Bile duct (tissue), 1 donor: Measurements from ENCODE around the gene STMP1.

GRCh38 chr7:134365312-134366202 lies 48.8 kb upstream of the SLC35B4 start:
- PRO-cap, result no peak

DNA sequence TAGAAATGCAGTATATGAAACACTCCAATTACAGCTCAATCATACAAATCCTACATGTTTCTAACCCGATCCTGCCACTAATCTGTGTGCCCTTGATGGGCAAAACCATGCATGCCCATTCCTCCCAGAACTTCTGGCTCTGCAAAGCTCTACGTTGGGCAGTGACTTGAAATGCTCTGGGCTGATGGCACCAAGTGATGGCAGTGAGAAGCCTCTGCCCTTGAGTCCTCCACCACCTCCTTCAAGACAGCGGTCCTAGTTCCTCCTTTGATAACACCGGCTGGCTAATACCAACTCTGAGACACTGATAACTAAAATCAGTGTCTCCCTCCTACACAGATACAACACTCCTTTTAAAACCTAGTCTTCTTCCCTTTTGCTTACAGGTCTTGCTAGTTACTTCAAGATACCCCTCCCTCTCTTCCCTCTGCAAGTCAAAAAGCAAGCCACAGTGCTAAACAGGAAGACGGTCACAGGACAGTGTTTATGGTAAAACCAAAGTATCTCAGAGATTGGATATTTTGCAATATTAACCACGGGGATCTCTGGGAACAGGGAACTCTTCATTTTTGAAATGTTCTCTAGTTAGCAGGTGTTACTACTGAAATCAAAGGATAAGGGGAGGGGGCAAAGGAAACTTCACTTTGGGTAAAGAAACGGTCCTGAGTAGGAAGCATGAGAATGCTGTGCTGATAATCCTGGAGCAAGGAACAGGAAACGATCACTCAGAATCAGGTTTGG lies 4.6 kb downstream of the AKR1B1 start:
- PRO-cap, result bidirectional peak, plus-strand start at position 529 of the sequence, minus-strand start at position 429 of the sequence

DNA sequence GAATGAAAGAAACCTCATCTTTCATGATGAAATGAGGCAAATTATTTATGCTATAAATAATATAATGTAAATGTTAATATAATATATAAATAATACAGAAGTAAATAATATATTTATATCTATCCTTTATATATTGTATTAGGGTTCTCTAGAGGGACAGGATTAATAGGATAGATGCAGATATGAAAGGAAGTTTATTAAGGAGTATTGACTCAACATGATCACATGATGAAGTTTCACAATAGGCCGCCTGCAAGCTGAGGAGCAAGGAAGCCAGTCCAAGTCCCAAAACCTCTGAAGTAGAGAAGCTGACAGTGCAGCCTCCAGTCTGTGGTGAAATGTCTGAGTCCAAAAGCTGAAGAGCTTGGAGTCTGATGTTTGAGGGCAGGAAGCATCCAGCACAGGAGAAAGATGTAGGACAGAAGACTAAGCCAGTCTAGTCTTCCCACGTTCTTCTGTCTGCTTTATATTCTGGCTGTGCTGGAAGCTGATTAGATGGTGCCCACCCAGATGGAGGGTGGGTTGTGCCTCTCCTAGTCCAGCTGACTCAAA lies 24.9 kb upstream of the AKR1B10 start:
- PRO-cap, result unidirectional peak, plus-strand start at position 326 of the sequence

GRCh38 chr7:134515824-134516284 lies 11.5 kb upstream of the AKR1B10 start:
- PRO-cap, result no peak

DNA sequence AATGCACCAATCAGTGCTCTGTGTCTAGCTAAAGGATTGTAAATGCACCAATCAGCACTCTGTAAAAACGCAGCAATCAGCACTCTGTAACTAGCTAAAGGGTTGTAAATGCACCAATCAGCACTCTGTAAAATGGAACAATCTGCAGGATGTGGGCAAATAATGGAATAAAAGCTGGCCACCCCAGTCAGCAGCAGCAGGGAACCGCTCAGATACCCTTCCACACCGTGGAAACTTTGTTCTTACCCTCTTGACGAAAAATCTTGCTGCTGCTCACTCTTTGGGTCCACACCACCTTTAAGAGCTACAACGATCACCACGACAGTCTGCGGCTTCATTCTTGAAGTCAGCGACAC lies 16.0 kb downstream of the AKR1B15 start:
- PRO-cap, result no peak

GRCh38 chr7:134719297-134719674 lies 60.1 kb upstream of the CALD1 start:
- PRO-cap, result no peak

DNA sequence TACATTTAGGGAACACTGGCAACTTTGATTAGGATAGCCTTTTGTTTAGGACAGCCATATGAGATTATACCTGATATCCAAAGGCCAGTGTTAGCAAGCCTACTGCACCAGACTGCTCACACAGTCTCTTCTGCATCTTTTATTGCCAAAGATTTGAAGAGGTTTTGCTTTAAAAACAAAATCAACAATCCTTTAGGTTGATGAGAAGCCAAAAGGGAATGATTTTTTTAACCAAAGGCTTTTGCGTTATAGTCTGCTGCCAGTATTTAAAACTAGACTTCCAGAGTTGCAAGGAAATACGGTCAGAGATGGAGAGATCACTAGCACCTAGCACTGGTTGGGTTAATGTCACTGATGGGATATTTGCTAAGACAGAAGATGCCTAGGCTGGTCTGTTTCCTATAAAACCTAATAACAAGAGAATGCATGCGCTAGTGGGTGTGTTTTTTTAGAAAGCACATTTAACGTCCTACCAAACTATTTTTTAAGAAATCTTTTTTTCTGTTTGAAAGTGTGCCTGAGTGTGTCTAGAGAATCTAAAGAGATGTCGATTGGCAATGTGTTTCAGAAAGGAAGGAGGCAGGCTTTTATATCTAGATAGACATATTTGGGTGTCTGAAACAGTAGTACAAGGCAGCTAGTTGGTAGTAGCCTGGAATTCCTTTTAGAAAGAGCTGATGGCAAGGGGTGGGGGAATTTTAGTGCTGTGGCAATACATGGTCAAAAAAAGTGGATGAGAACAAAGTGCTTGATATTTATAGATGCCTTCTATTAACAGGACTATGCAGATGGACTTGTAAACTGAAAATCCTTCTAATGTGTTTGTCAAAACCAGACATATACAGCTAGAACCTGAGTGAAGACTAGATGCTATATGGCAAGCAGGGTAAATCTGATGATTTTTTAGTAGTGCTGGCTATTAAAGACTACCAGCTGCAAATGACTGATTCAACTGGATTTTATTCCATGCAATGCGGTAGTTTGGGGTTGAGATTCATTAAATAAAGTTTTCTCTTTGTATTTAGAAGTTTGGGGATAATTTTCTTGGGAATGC lies 885 bp downstream of the CALD1 start:
- PRO-cap, result no peak

DNA sequence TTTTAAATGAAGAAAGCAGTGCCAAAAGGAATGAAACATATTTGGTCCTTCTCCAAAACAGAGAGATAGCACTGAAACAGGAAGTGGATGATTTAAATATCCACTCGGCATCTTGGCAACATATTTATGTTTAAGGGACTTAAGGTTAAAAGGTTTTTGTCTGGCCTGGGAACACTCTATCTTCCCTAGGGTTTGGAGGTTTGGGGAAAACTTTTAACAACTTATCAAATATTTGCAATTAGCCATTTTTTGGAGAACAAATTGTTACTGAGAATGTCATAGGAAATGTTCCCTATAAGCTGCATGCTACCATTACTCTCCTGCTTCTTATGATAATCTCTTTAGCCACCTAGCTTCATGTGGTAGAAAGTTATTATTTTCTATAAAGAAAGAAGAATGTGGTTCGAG lies 32.5 kb downstream of the CALD1 start:
- PRO-cap, result no peak

DNA sequence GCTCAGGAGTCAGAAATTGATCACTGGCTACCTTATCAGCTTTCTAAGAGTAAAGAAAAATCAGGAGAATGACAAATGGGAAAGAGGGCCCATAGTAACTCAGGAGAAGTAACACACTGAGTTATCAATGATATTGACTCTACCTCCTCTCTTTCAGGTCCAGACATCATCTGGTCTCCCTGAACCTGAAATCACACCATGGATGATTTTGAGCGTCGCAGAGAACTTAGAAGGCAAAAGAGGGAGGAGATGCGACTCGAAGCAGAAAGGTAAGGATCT lies 88.0 kb downstream of the CALD1 start:
- PRO-cap, result no peak

DNA sequence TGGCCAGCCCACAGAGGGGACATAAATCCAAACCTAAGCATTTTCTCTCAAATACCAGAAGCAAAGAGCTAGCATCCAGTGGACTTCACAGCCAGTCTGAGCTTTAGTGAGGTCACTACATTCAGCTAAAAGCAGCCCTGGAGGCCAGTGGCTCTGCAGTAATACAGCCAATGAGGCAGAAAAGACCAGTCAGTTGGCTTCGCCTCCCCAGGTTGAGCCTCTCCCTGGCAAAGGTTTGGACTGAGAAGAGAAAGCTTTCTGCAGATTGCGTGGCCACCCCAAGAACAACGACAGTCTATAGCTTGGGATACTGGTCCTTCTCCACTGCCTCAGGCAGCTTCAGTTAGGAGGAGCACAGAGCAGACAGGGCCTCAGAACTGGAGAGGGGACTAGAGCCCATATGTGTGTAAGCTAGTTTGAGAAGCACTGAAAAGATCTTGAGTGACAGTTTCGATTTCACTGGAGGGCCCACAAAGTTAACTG lies 3.8 kb downstream of the WDR91 start:
- PRO-cap, result no peak

- PRO-cap, result unidirectional peak, minus-strand start at chr7:135208521
These were observed 2.9 kb downstream of the WDR91 start for GRCh38 chr7:135207923-135209252.

DNA sequence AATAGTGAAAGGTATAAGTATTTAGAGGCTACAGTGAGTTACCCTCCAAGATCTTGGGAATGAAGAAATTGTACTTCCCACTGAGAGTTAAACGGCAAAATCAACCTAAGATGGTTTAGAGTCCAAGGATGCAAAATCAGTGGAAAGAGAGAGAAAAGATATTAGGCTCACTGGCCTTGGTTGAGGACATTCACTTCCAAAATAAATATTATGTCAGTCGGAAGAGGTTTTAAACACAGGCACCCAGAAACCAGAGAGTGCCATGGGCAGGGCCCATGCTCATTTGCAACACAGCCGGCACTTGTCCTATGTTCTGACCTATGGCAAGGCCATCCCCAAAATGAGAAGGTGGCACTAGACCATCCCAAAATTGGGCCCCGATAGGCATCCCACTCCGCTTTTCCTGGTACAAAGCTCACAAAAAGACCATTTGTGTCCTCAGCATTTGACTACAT lies 3.9 kb upstream of the WDR91 start:
- PRO-cap, result no peak

- PRO-cap, result no peak
These were observed 23.9 kb upstream of the STMP1 start for GRCh38 chr7:135638422-135638901.

DNA sequence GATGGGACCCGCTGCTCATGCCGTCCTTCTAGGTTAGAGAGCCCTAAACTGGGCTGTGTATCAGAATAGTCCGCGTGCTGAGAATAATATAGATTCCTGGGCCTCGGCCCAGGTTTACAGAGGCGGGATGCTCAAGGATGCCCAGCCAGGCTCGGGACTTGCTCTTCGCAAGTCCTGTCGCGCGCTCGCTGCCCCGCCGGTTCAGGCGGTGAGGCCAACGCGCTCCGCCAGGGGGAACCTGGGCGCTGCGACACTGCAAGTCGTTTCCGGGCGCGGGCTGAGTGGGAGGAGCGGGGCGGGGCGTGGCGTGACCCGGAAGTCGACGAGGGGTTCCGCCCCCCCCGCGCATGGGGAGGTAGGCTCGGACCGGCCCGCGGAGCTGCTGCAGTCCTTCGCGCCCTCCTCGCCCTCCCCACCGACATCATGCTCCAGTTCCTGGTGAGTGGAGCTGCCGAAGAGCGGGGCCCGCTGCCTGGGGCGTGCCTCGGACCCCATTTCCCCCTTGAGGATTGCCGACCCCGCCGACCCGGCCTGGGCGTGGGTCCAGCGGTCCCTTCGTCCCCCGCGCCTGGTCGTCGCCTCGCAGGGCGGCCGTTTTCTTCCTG lies at the start of gene STMP1:
TSS of gene STMP1 (plus strand) at position 358 of the 605 bp plus-strand sequence.
- PRO-cap, result bidirectional peak, plus-strand start at position 387 of the sequence, minus-strand start at position 203 of the sequence

GRCh38 chr7:135685214-135685659 lies 22.9 kb downstream of the STMP1 start:
- PRO-cap, result no peak

- PRO-cap, result no peak
These were observed 46.8 kb downstream of the MTPN start for GRCh38 chr7:135930378-135930776.

GRCh38 chr7:136033314-136033921 lies 56.3 kb upstream of the MTPN start:
- PRO-cap, result no peak

GRCh38 chr7:137820517-137821182 lies 26.1 kb downstream of the DGKI start:
- PRO-cap, result no peak

- PRO-cap, result no peak
These were observed 29.8 kb upstream of the DGKI start for GRCh38 chr7:137876336-137877271.

DNA sequence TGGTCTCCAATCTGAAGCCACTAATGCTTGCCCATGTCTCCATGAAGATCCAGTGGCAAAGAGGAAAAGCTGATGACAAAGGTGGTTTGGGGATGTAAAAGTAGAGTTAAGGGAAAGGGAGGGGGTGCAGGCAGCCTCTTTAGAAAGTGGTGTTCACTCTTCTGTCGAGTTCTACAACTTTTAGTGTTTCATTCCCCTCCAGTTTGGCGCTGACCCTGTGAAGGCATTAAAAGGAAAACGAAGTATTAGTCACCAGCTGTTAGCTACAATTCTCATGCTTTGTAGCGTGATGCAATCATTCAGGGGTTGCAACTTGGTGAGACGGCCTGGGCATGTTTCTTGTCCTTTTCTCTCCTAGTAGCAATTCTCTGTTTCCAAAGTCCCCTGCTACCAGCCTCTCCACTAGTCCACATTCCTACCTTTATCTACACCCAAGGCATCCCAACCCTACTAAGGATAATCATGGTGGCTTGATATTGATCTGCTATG lies 33.6 kb upstream of the DGKI start:
- PRO-cap, result no peak